Renal cortical epithelial cell (primary cell): ENCODE data around the gene SLC19A3.

DNA sequence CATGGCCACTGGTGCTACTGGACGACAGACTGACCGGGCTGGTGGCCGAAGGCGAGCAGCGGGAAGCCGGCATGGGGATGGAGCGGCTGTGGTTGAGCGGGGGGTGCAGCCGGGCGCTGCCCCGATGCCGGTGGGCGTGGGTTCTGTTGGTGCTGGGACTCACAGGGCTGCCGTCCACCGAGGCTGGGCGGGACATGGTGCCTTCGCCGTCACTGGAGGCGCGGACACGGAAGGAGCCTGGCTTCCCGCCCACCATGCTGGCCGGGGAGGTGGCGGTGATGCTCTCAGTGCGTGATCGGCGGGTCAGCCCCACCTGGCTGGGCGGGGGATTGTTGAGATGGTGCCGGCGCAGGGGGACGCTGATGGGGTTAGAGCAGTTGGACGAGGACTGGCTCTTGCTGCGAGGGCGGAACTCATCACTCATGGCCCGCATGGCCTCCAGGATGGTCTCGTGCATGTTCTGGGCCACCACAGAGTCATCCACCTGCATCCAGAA, 2.0 kb downstream of the IRS1 start:
- RRBS, result 94% methylated on average over 9 of the region's 36 CpGs

DNA sequence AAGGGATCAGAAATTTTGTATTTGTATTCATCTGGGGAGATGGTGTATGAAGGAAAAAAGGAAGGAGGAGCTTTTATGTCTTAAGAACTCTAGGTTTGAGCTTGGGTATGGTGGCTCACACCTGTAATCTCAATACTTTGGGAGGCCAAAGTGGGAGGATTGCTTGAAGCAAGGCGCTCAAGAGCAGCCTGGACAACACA, 19.2 kb downstream of the RHBDD1 start:
- RRBS, result no CpG with 5 or more reads among the region's 1 CpG

DNA sequence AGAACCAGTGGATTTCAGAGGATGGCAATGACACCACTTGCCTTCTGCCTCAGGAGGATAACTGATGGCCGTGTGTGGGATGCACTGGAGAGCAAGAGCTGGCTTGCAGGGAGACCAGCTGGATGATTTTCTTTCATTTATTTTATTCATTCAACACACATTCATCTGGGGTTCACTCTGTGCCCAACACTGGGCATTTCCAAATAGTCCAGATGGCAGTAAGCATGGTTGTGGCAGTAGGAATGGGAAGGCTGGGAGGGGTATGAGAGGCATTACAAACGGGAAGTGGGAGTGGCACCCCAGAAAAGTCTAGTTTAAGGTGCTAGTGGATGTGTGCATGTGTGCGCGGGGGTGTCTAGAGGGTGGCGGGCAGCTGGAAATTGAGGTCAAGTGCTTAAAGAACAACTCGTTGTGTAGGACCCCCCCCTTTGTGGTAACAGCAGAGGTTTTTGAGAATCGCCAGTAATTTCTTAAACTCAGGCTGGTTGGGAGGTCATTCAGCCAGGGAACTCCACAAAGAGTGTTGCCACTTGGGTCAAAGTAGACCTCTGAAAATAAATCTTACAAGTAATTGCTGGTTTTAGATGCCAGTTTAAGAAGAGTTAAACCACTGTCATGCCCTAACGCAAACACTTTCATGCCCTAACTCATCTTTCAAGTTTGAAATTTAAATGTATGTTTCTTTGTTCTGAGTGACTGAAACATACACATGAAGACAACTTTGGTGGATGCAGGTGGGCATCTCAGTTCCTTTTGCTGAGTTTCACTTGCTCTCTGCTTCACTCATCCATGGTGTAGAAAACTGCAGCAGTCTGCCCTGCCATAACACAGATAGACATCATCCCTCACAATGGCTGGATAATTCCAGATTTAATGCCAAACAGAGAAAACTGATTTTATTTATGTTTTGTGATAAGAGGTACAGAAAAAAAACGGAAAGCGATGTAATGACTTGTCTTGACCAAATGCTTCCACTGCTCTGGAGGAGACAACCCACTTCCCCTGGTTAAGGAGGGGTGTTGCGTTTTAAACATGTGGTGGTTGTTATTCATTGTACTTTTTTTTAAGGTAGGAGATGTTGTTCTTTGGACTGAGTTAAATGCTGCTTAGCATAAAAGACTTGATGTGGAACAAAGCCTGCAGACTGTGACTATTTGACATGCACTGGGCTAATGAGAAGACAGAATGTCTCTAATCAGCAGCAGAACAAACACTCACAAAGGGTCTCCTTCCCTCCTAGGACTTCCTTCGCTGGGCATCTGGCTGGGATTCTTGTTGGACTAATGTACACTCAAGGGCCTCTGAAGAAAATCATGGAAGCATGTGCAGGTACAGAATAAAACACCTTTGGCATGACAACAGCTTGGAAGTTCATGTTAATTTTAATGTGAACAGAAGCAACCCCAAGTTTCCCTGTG, 70.2 kb downstream of the RHBDD1 start:
- RRBS, result no CpG with 5 or more reads among the region's 12 CpGs

- RRBS, result no CpG with 5 or more reads among the region's 16 CpGs
Measured at GRCh38 chr2:227227901-227228677, 63.7 kb downstream of the COL4A3 start.

DNA sequence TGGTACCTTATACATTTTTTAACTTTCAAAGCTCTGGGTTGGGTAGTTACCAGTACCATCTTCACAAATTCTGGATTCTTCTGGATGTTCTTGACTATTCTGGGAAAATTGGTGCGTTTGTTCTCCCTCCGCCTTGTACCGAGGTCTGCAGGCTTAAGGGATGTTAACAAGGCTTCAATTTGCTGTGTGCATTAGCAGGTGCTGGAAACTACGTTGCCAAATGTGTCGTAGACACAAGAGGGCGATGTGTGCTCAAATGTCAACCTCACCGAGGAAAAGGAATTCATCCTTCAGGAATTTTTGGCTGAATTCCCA, 18.2 kb upstream of the SCYGR1 start:
- RRBS, result no CpG with 5 or more reads among the region's 7 CpGs

GRCh38 chr2:227717538-227718683, at the start of gene SLC19A3:
TSS of gene SLC19A3 (minus strand) at chr2:227718028.
- RRBS, result 2% methylated on average over 6 of the region's 44 CpGs

GRCh38 chr2:227805425-227806053, 8.1 kb upstream of the CCL20 start:
- RRBS, result no CpG with 5 or more reads among the region's 17 CpGs

DNA sequence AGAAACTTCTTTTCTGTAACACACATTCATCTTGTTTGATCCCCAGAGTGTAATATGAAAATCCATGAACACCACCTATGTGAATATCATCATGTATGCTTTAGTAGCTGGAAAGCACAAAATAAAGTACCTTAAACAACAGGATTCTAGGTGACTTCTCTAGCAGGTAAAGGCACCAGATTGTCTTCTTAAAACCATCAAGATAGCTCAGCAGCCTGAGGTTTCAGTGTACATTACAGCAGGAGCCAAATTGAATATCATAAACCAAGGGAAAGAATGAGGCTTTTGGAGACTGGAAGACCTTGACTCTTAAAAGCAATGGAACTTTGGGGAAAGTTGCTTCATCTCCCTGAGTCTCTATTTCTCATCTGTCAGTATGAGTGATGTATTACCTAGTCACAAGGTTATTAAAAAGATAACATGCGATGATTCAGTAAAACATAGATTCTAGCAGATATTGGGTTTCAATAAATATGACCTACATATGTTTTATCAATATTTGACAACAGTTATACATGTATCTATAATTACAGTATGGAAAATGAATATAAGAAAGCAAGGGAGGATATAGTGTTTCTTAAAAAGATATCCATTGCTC, 429.7 kb upstream of the SPHKAP start:
- RRBS, result no CpG with 5 or more reads among the region's 1 CpG

- RRBS, result no CpG with 5 or more reads among the region's 1 CpG
Measured at GRCh38 chr2:228768859-228769379, 502.2 kb downstream of the PID1 start.

DNA sequence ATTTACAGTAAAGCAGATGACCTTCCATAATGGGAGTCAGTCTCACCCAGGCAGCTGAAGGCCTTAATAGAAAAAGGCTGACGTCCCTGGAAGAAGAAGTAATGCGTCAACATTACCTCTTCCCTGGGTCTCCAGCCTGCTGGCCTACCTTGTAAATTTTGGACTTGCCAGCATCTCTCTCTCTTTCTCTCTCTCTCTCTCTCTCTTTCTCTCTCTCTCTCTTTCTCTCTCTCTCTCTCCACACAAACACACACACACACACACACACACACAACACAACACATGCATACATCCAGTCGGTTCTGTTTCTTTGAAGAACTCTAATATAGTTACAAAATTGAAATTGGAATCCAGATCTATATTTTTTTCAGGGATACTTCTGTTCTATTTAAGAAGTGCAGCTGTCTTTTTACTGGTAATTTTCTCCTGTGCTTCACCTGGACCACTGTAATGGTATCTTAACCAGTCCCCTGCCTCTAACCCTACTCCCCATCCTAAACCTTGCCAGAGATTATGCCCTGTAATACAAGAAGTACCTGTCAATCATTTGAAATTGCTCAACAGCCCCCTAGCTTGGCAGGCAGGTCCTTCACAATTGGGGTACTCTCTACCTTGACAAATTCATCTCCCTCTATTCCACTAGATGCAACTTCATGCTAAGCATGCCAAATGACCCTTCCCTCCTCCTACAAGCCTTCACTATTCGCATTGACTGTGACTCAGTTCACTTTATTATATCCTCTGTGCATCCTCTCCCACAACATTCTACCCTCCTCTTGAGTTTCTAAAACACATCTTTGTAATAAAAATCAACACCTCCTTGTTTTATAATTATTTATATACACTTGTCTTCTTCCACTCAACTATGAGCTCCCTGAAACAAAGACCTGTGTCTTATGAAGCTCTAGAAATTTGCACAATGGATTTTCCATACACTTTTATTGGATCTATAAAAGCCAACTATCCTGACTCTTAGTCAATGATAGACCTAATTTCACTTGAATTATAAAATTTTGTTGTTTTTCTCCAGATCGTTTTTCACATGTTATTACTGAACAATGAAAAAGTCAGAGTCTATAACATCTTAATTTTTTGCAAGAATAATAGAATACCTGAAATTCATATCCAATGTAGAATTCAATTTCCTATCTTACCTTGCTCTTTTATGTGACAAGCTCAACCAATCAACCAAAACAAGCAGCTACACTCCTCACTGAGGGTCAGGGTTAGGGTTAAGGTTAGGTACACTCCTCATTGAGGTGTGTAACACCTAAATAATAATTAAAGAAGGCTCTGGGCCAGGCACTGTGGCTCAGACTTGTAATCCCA, 156.7 kb downstream of the PID1 start:
- RRBS, result no CpG with 5 or more reads among the region's 5 CpGs

GRCh38 chr2:229127590-229128328, 143.3 kb downstream of the PID1 start:
- RRBS, result no CpG with 5 or more reads among the region's 5 CpGs

DNA sequence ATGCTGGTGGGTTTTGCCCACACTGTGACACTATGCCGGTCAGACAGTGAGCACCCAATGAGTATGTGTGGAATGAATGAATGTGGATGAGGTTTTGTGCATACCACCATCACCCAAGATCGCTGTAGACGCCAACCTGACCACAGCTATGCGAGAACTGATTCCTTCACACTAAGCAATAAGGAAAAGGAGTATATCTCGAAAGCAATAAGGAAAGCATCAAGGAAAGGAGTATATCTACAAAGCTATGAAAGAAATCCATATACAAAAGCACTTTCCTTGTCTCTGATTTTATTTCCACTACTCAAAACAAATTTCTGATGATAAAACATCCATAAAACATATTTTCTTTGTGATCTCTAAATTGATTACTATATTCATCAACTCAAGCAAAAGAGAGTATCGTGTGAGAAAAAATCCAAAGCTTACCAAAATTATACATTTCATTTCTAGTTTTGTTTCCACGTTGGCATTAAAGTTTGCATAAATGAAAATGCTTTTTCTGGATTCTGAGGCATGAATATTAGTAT, 116.5 kb downstream of the PID1 start:
- RRBS, result no CpG with 5 or more reads among the region's 7 CpGs

DNA sequence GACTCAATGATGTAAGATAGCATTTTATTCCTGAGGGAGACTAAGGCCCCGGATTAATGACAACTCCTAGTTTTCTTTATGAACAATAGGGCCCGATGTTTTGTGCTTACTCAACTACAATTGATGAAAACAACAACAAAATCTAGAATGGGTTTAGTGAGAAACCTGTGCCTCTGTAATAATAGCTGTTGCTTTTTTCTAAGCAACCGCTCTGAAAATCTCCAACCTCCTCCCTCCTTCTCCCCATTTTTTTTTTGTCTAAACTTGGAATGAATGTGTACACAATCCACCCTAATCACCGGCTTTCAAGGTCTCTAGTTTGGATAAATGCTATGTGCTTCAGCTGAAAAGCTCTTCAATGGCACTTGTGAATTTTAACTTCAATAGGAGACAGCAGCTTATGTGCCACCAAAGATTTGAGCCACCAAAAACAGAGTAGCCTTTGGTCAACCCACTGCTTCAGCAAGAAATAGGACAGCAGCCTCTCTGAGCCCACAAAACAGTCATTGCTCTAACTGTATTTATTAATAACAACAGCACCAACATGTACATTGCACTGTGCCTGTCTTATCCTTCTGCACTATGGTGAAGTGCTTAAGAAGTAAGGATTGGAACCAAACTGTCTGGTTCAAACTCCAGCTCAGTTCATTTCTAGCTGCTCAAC, 4.9 kb downstream of the PID1 start:
- RRBS, result no CpG with 5 or more reads among the region's 4 CpGs

- RRBS, result no CpG with 5 or more reads among the region's 14 CpGs
Measured at GRCh38 chr2:229407053-229407626, 136.1 kb upstream of the PID1 start.

- RRBS, result no CpG with 5 or more reads among the region's 4 CpGs
Measured at GRCh38 chr2:229731917-229732259, 17.5 kb upstream of the DNER start.

- RRBS, result no CpG with 5 or more reads among the region's 3 CpGs
Measured at GRCh38 chr2:229912479-229913032, 9.3 kb downstream of the TRIP12 start.

DNA sequence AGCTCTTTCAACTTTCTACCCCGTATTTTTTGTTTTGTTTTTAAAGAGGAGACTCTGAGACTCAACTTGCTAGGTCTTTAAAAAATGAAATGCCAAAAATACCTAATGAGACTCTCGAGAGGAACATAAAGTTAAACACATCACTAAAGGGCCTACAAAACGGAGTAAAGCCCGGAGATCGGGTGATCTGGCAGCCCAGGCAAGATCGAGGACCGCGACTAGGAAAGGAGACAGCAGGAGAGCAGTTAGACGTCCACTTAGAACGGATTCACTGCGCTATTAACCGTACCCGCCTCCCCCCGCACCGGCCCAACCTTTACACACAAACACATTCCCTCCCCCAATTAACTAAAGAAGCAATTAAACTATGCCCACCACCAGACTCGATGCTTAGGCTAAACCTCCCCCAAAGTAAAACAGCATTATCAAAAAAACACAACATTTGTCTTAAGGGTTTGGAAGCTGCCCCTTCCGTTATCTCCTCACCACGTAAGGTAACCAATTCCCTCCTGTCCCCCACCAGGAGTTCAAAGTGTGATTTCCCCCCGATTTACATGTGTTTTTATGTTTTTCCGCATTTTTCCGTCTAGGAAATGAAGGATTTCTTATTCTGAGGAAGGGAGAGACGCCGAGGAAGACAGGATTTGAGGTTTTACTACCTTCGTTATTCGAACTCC, 1.5 kb downstream of the TRIP12 start:
- RRBS, result no CpG with 5 or more reads among the region's 25 CpGs

DNA sequence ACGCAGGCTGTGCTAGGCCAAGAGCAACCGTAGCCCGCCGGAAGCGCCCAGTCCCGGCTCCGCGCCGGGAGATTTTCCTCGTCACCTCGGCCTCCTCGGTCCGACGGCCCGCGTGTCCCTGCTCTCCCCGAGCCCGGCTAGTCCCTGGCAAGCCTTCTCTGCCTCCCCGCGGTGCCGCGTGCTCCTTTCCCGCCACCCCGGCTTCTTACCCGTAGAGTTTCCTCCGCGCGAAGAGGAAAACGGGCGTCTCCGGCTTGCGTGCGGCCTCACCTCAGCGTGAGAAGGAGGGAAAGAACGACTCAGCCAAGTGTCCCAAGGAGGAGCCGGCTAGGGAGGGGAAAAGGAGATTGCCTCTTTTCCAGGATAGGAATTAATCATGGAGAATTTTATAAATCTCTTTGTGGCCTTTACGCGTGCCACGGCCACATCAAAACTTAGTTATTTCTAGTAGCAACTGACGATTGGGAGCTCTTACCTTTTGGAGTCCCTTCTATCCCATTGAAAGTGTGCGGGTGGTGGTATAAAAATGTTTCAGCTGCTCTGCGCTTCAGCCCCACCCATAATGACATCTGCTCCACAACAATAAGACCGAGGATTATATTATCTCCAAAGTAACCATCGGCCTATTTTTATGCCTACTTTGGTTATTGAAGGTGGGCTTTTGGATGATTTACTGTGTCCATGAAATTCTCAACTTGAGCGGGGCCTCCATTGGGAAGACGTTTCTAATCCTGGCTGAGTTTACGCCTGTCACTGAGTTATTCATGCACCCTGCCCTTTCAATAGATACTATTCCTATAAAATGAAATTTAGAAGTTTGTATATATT, 584 bp downstream of the FBXO36 start:
- RRBS, result 1% methylated on average over 26 of the region's 47 CpGs

GRCh38 chr2:230205049-230205574, 14.7 kb downstream of the SP110 start:
- RRBS, result no CpG with 5 or more reads among the region's 1 CpG